Neutrophil (primary cell): ENCODE data around the gene ZDHHC7.

GRCh38 chr16:84843710-84844450 lies 24.1 kb downstream of the CRISPLD2 start:
- PRO-cap: no peak

GRCh38 chr16:84851186-84851793 lies 31.5 kb downstream of the CRISPLD2 start:
- PRO-cap: no peak

- PRO-cap: no peak
Observed at GRCh38 chr16:84933597-84934670, 77.4 kb downstream of the ZDHHC7 start.

DNA sequence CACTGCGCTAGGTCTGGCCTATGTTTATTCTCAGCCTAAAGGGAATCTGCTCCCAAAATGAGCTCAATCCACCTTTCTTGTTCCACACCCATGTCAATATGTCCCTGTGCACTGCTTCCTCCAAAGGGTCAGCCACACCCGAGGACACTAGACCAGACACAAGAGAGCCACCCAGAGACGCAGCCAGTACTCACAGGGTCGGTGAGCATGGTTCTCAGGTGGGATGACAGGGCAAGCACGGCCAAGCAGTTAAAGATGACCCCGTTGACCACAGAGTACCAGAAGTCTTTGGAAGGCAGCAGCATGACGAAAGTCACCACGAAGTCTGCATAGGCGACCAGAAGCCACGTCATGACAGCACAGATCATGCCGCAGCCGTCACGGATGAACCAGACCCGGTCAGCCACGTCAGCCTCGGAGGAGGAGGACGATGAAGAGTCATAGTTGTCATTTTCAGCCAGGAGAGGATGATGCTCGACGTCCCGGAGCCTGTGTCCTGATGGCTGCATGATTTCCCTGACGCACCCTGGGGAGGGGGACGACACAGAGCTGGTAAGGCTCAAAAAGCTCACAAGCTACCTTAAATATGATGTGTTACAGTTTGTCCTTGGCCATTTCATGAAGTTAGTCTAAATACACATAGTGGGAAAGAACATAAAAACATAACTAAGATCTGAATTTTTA lies 21.1 kb downstream of the ZDHHC7 start:
- PRO-cap: no peak

- PRO-cap: bidirectional peak, plus-strand start at chr16:85011598, minus-strand start at chr16:85011496
Observed at GRCh38 chr16:85011370-85011684, at the start of gene ZDHHC7. Gene ZDHHC7, minus strand, starts transcription at chr16:85011535.

DNA sequence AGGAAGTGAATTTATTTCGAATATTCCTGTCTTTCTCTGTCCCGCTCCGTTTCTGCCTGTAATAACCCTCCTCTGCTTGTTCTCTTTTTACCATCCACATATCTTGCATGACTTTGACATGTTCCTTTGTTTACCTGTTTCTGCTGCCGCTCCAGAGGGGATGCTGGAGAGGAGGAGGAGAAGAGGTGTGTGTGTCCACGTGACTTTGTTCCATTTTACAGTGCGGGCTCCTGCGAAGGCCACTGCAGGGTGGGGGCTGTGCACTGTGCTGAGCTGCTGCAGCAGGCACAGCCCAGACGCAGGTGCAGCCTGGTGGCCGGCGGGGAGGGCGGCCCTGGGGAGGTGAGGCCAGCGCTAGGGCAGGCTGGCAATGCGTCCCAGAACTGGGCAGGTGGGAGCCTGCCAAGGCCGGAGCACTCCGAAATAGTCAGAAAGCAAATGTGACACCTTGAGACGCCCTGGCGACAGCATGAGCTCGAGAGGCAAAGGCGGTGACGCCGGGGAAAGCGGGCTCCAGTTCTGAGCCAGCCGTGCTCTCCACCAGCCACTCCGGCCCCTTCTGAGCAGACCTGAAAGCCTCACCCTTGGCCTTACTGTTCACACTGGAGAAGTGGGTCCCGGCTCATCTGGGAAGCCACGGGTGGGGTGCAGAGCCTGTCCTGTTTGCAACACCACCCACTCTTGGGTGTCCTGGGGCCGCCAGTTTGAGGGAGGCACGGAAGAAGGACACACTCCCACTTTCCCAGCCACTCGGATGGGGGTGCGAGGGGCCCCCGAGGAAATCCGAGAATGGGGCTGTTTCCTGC lies 29.7 kb downstream of the CIBAR2 start:
- PRO-cap: no peak

- PRO-cap: no peak
Observed at GRCh38 chr16:85123746-85124403, 11.6 kb upstream of the CIBAR2 start.

DNA sequence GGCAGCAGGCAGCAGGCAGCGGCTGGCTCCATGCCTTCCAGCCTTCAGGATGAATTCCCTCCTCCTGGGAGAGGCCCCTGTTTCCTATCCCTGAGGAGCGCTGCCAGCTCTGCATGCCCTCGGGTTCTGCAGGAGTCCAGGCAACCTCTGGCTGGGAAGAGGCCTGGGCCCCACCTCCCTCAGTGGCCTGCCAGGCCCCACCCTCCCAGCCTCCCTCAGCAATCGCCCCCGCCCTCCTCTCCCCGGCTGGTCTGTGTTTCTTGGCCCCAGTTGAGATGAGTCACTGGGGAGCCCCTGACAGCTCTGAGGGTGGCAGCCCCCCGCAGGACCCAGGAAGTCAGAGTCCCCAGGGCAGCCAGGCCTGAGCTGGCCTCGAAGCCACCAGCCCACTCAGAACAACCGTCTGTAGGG lies 39.4 kb upstream of the CIBAR2 start:
- PRO-cap: no peak

GRCh38 chr16:85169136-85170269 lies 57.2 kb upstream of the CIBAR2 start:
- PRO-cap: no peak

DNA sequence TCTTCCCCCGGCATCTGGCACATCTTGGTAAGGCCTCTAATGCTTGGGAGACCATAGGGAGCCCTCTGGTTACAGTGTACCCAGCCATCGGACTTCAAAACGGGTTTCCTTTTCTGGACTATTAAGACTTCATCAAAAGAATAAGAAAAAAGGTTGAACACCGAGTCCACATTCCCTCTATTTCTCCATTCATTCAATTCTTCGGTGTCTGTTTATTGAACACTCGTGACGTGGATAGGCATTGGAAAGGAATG lies 80.7 kb upstream of the CIBAR2 start:
- PRO-cap: no peak

GRCh38 chr16:85303350-85303670 lies 191.0 kb upstream of the CIBAR2 start:
- PRO-cap: no peak

DNA sequence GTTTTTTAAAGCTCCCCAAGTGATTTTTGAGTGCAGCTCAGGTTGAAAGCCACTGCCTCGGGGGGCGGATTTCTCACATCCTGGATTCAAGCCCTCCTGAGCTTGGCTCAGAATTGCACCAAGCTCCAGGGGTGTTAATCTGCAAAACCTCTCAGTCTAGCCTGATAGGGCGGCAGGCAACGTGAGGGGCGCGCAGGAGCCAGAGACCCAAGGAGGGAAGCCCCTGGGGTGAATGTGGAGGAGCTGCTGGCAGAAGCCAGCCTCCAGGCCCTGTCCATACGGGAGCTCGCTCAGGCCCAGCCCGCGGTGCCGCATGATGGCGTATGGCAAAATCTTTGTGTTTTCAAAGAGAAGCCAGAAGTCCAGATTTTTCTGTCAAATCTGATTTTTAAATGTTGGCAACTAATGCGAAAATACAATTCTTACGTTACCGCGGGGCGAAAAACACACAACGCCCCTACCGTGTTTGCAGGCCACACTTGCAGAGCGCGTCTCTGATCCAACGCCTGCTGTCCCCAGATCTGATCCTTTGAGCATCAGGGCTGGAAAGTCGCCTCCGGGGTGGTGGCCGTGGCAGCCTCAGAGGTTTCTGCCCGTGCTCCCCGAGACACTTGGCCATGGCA lies 182.0 kb upstream of the GSE1 start:
- PRO-cap: no peak

GRCh38 chr16:85473944-85474481 lies 139.1 kb upstream of the GSE1 start:
- PRO-cap: no peak

GRCh38 chr16:85491938-85492827 lies 120.9 kb upstream of the GSE1 start:
- PRO-cap: no peak

DNA sequence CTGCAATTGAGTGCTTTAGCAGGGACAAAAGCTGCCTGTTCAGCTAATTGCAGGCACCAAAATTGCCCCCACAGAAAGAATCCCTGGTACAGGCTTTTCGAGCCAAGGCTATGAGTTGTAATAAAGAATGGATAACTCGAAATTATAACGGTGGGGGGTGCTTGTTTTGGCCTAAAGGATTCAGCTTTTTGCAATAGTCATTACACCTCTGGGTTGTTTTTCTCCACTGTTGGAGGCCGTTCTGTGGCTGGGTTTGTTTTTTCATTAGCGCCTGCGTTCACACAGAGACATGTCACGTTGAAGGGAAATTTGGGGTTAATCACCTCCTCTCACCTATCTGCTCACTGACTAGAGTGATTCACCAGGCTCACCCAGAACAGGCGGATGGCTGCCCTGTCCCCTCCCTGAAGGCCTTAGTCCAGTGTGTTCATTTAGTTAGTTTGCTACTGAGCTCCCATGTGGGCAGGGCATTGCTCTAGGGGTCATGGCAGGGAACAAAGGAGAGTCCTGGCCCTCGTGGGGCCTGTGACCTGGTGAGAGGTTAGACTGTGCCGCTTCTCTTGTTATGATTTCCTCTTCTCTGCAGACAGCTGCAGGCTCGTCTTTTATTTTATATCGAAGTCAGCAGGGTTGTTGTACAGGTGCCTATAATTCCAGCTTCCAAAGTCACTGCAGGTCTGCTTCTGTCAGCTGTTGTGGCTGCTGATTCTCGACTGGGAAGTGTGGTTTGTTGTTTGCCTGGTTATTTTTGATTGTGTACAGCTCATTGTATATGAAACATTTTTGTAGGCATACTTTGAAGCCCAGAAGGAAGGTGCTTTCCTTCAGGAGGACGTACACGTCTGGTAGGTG lies 73.5 kb upstream of the GSE1 start:
- PRO-cap: no peak

GRCh38 chr16:85554506-85555196 lies 58.5 kb upstream of the GSE1 start:
- PRO-cap: no peak

DNA sequence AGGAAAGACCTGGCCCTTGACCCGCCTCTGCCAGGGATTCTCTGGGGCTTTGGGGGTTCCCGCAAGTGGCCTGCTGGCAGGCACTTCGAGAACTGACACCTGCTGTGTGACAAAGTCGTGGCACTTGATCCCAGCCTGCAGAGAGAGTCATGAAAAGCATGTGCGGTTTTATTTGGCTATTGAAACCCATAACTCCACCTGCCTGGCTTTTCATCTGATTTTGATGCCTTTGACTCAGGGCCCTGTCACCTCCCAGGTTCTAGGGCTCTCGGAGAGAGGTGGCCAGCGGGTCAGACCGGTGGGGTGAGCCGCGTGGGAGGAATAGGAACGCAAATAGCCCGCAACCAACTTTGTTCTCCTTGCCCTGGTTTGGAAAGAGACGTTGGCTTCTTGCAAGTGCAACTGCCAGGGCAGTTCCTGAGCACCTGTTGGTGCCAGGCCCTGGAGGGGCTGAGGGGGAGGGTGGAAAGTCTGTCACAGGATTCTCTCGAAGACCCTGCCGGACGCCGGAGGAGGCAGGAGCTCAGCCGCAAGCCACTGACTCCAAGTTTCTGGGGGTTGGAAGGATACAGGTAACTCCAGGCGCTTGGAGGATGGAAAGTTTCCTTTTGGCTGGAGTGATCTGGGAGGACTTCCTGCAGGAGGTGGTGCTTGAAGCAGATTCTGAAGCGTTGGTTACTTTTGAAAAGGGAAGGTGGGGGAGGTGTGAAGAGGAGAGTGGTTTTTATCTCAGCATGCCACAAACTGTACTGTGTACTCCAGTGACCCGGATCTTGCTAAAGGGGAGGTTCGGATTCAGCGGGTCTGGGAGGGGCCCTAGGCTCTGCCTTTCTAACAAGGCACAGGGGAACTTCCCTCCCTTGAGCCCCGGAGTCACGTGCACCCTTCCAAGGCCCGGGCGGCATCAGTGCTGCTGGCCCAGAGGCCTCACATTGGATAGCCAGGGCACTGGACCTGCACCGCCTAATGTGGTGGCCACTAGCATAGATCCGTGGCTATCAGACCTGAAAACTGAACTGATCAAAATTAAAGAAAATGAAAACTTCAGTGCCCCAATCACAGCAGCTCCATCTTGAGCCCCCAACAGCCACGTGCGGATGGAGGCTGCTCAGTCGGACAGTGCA lies 42.4 kb upstream of the GSE1 start:
- PRO-cap: no peak

DNA sequence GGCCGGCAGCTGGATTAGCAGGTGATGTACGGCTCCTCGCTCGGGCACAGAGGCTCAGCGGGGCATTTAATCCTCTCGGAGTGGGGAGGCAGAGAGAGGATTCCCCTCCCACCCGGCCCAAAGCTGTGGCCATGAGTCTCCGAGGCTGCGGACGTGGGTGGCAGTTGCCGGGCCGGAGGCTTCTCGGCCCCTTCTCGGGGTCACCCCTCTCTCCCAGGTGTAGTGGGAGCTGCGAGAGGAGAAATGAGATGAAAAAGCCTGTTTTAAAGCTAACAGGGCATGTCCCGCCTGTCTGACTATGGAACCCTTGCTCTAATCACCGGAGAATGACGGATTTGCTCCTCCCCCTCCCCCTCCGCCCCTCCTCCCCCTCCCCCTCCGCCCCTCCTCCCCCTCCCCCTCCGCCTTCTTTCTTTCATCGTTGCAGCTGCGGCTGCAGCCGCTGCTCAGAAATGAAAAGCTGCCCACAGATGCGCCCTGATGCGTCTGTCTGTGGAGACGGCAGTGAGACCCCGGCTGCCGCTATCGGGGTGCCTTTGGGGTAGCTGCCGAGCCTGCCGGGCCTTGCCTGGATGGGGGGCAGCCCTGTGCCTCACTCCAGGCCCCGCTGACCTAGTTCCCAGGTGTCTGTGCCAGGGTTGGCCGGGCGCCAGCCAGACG lies 37.7 kb downstream of the GSE1 start:
- PRO-cap: no peak

DNA sequence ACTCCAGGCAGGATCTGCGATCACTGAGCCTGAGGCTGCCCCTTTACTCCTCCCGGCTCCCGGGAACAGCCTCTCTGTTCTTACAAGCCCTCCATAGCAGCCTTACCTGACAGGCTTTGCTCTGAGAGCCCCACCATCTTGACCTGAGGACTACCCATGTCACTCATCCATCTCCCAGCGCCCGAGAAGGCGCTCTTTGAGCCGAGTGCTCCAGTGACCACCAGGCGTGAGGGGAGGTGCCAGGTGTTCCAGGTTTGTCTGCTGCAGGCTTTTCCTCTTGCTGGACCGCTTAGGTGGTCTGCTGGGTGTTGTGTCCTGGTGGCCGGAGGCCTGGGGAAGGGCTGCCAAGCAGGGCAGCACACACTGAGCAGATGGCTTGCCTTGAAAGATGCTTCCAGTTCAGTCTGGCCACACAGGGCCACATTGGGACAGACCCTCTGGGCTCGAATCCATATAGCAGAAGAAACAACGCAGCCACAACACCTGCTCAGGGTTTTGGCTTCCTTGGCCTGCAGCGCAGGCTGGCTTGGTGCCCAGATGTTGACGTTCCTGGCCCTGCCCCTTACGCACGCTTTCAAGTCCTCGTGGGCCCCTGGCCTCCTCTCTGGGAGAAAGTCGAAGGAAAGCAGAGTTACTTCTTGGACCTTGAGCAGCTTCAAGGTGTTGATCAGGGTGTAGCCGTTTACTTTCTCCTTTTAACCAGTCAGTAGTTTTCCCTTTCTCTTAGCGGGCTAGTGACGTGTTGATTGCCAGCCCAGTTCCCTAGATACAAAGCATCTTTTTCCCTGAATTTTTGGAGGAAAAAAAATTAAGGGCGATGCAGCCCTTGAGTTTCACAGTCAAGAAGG lies 24.8 kb downstream of the GINS2 start:
- PRO-cap: no peak

DNA sequence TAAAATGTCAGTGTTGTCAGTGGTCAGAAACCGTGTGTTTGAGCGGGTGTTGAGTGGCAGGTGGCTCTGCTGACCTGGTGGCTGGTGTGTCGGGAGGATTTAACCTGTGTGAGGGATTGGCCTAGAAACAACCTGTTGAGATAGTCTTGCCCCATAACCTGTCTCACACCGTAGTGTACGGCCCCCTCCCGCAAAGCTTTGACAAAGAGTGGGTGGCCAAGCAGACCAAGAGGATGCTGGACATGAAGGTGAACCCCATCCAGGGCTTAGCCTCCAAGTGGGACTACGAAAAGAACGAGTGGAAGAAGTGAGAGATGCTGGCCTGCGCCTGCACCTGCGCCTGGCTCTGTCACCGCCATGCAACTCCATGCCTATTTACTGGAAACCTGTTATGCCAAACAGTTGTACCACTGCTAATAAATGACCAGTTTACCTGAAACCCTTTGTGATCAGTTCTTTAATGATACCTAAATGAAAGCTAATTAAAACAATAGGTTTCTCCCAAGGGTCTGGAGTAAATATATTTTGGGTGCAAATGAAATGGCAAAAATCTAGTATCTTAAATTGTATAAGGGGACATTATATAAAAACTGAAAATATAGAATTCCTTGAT lies 7.2 kb downstream of the COX4I1 start:
- PRO-cap: no peak